ENCODE data around the genes IMP3 and CSPG4.

DNA sequence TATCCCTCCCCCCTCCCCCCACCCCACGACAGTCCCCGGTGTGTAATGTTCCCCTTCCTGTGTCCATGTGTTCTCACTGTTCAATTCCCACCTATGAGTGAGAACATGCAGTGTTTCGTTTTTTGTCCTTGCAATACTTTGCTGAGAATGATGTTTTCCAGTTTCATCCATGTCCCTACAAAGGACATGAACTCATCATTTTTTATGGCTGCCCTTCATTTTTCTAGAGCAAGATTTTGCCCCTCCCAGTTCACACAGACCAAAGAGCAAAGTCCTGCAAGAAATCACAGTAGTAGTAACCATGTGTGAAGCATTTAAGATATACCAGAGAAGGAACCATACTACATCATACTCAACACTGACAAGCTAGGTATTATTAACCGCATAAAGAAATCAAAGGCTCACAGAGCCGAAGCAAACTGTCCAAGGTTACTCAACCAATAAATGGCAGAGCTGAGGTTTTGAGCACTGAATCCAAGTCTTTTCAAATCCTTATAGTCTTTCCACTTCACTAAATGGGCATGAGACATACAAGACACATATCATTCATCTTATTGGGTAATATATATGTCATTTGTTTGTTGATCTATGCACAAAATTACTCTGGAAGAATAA is 36.0 kb downstream of the PTPN9 start:
- PRO-cap = no peak
- RAMPAGE, long total RNA, 4 experiments = no peak in any of the 4 experiments

- PRO-cap = no peak
- RAMPAGE, long total RNA, 4 experiments = no peak in any of the 4 experiments
Measured at GRCh38 chr15:75627703-75628141, 2.2 kb upstream of the SNUPN start.

- PRO-cap = bidirectional peak, plus-strand start at chr15:75639779, minus-strand start at chr15:75639634; bidirectional peak, plus-strand start at chr15:75640370, minus-strand start at chr15:75640224
- RAMPAGE, long total RNA, 4 experiments = start-site peak on the plus strand in 2 of 4 experiments, at chr15:75639786-75639830 at its widest, 5 reads per replicate; start-site peak on the minus strand in 4 of 4 experiments, at chr15:75640168-75640226 at its widest, 78 to 425 reads per replicate
Measured at GRCh38 chr15:75639432-75640330, at the start of gene IMP3. IMP3 (minus strand) TSS chr15:75640224.

GRCh38 chr15:75640331-75640901 is 392 bp upstream of the IMP3 start:
- PRO-cap = bidirectional peak, plus-strand start at chr15:75640370, minus-strand start at chr15:75640224
- RAMPAGE, long total RNA, 4 experiments = no peak in any of the 4 experiments

GRCh38 chr15:75640902-75641376 is 915 bp upstream of the IMP3 start:
- PRO-cap = no peak
- RAMPAGE, long total RNA, 4 experiments = no peak in any of the 4 experiments

DNA sequence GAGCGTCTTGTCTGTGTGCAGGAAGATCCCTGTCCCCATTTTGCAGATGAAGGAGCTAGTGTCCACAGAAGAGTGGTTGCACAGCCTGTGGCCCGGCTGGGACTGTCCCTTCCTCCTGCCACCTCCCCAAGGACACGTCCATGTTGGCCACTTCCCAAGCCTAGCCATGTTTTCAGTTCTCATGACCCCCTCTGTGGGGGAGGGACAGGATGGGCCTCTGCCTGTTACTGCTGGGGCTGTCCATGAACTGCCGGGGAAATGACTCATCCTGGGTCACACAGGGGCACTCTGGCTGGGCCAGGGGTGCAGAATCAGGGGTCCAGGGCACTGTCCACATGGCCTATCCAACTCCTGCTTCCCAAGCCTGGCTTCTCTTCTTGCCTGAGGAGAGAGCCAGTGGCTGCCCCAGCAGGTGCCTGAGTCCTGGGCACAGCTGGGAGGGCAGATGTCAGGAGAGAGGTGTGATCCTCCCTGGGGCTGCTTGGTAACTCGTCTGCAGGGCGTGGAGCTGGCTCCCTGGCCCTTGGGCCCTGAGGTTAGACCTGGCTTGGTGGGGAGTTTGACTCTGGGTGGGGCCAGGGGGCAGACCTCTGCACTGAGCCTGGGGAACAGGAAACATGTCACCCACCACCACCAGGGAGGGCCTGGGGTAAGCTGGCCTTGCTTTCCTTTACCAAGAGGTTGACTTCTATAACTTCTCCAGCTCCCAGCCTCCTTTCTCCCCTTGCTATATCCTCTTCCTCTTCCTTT is 3.7 kb downstream of the SNX33 start:
- PRO-cap = no peak
- RAMPAGE, long total RNA, 4 experiments = no peak in any of the 4 experiments

DNA sequence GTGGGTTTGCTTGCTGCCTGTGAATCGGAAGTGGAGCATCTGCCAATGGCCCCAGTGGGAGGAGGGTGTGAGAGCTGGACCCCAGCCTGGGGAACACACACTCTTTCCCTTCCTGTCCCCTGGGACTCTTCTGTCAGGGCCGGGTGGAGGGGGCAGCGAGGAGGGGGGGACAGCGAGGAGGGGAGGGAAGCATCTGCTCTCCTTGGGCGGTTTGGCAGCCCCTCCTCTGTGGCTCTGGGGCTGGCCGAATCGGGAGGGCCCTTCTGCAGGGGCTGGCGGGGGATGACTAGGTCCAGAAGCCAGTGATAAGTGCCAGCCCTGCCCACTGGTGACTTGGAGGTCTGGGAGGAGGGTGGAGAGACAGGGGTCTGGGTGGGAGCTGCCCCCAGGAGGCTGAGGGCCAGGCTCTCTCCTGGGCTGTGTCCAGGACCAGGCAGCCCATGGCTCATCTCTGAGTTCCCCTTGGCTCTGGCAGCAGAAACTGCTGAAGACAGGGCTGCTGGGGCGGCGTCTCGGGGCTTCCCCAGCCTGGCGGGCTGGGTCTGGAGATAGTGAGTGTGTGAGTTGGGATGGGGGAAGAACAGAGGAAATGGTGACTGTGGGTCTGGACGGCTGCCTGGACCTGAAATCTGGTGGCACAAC is 12.3 kb downstream of the CSPG4 start:
- PRO-cap = unidirectional peak, plus-strand start at position 583 of the sequence
- RAMPAGE, long total RNA, 4 experiments = no peak in any of the 4 experiments

GRCh38 chr15:75712658-75713162 is at the start of gene CSPG4:
CSPG4 (minus strand) TSS chr15:75712848.
- PRO-cap = bidirectional peak, plus-strand start at chr15:75712991, minus-strand start at chr15:75712848
- RAMPAGE, long total RNA, 4 experiments = start-site peak on the minus strand in 4 of 4 experiments, at chr15:75712811-75712846 at its widest, 86 to 205 reads per replicate

DNA sequence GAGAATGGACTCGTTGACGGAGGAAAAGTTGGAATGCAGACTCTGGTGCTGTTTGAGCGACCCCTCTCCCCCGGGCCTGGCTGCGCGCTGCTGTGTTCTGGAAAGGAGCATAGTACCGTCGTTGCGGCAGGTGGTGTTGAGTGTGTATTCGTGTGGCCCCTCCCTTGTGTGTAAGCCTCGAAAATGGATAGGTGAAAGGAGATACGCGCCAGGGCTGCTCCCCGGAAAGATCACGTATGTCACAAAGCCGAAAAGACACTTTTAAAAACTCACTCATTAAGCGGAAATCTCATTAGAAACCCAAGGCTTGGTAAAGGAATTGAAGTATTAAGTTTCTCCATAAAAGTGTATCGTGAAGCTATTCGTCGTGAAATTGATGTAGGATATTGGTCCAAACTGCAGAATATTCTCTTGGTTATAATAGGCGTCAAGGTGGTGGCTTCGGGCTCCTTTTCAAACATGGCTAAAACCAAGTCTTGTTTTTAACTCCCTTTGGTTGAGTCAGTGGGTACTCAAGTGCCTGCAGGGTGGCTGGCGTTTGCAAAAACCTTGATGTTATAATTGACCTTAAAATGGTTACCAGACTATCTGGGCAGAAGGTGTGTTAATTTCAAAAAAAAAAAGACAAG is 1.2 kb downstream of the UBE2Q2 start:
- PRO-cap = no peak
- RAMPAGE, long total RNA, 4 experiments = no peak in any of the 4 experiments

GRCh38 chr15:75891793-75892161 is 11.9 kb upstream of the FBXO22 start:
- PRO-cap = no peak
- RAMPAGE, long total RNA, 4 experiments = no peak in any of the 4 experiments

- PRO-cap = no peak
- RAMPAGE, long total RNA, 4 experiments = no peak in any of the 4 experiments
Measured at GRCh38 chr15:75903209-75903688, 429 bp upstream of the FBXO22 start.

DNA sequence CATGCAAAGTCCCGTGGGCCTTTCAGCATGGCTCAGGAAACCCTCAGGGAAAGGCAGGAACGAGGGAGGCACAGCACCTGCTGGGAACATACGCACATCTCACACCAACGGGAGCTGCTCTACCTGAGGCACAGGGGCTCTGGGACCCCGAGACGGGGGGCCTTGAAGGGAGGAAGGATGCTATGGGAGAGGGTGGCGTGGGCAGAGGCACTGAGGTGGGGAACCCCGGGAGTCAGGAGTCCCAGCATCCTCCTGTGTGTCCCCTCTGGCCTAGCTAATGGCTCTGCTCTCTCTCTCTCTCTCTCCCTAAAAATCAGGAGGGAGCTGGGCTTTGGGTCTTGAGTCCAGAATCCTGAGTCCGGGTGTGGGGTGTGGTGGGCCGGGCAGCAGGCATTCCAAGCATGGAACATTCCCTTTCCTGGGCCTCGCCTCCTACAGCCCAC is 101.4 kb downstream of the TMEM266 start:
- PRO-cap = no peak
- RAMPAGE, long total RNA, 4 experiments = no peak in any of the 4 experiments

- PRO-cap = no peak
- RAMPAGE, long total RNA, 4 experiments = no peak in any of the 4 experiments
Measured at GRCh38 chr15:76178280-76178806, 118.6 kb downstream of the TMEM266 start.

DNA sequence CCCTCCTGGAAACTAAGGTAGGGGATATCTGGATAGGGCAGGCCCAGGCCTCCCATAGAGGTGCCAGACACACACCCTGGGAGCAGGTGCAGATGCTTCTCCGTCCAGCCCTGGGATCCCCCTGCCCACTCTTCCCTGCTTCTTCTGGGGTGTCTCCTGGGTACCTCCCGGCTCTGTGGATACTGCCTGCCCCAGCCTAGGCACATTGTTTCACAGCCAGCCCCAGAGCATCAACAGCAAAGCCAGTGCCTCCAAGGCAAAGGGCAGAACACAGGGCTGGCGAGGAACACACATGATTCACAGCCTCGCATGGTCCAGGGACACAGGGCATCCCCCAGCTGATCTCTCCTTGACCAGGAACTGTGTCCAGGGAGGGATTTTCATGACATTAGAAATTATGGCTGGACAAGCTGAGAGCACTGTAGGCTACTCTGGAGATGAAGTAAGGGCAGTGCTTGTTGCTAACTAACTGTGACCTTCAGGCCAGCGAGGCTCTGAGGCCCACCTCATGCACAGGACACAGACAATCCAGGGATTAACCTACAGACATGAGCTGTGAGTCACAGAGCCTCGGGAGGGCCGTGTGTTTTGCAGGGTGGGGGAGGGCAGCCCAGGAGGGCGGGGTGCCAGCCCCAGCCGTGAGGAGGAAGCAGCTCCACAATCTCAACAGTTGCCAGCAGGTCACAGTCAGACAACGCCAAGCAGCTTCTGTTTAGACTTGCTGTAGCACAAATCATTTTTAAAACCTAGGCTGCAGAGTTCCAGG is 115.0 kb downstream of the ETFA start:
- PRO-cap = no peak
- RAMPAGE, long total RNA, 4 experiments = no peak in any of the 4 experiments

- PRO-cap = no peak
- RAMPAGE, long total RNA, 4 experiments = no peak in any of the 4 experiments
Measured at GRCh38 chr15:76215555-76216180, 95.6 kb downstream of the ETFA start.

- PRO-cap = no peak
- RAMPAGE, long total RNA, 4 experiments = no peak in any of the 4 experiments
Measured at GRCh38 chr15:76310444-76310902, 796 bp downstream of the ETFA start.

DNA sequence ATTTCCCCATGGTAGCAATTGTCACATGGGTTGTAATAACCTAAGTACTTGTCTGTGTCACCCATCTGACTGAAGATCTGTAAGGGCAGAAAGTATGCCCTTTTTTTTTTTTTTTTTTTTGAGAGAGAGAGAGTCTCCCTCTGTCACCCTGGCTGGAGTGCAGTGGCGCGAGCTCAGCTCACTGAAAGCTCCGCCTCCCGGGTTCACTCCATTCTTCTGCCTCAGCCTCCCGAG is 481 bp upstream of the ETFA start:
- PRO-cap = no peak
- RAMPAGE, long total RNA, 4 experiments = no peak in any of the 4 experiments

DNA sequence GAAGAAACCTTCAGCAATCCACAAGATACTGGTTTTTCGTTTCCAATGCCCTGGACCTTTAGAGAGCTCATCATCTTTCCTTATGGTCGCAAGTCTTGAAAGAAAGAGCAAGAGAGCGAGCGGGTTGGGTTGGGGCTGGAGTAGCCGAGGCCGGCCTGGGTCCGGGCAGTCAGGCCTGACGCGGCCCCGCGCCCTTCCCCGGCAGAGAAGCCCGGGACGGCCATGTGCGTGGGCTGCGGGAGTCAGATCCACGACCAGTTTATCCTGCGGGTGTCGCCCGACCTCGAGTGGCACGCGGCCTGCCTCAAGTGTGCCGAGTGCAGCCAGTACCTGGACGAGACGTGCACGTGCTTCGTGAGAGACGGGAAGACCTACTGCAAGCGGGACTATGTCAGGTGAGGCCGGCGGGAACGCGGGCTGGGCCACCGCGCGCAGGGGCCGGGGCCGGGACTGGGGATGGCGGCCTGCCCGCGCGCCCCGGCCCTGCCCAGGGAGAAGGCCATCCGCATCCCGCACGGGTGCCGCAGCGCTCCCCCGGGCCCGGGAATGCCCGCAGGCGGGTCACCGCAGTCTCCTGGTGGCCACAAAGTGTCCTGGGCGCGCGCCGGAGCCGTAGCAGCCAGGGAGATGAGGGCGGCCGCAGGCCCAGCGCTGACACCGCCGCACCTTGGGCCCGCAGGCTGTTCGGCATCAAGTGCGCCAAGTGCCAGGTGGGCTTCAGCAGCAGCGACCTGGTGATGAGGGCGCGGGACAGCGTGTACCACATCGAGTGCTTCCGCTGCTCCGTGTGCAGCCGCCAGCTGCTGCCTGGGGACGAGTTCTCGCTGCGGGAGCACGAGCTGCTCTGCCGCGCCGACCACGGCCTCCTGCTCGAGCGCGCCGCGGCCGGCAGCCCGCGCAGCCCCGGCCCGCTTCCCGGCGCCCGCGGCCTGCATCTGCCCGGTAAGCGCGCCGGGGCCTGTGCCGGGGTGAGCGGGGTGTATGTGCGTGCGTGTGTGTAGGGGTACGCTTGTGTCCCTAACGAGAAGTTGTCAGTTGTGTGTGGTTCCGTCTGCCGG is 1.3 kb downstream of the ISL2 start:
- PRO-cap = no peak
- RAMPAGE, long total RNA, 4 experiments = no peak in any of the 4 experiments

- PRO-cap = no peak
- RAMPAGE, long total RNA, 4 experiments = no peak in any of the 4 experiments
Measured at GRCh38 chr15:76339681-76340202, 3.2 kb downstream of the ISL2 start.

GRCh38 chr15:76424975-76425973 is 88.7 kb downstream of the ISL2 start:
- PRO-cap = no peak
- RAMPAGE, long total RNA, 4 experiments = no peak in any of the 4 experiments

All from sigmoid colon (tissue), 4 donors.